BJ (cell line): ENCODE measurements around the gene FAM120AOS.

GRCh38 chr9:92618373-92619183 is 51.4 kb downstream of the IPPK start:
- CAGE, long polyA plus RNA, result no peak
- RRBS, result no CpG with 5 or more reads among the region's 15 CpGs

DNA sequence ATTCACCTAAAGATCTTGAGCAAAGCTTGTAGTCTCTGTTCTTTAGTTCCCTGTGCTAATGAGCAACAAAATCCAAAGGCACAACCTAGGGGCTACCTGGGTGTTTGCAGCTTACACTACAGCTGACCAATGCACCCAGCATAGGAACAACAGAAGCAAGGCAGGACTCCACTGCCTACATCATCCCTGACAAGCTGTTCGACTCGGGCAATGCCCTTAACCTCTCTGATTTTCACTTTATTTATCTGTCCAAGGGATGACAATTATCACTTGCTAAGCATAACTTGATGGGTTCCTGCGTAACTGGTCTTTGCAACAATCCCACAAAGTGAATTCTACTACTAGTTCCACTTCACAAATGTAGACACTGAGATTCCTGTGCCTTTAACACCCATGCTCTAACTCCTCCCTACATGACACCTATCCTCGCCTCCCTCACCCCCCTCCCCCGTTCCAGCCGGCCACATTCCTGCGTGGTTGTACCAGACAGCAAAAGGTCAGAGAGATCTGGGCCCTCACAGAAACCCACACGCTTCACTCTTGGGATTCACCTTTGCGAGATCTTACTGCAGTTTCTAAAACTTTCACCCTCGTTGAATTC is 1.1 kb downstream of the IPPK start:
- CAGE, long polyA plus RNA, result no peak
- RRBS, result no CpG with 5 or more reads among the region's 10 CpGs

DNA sequence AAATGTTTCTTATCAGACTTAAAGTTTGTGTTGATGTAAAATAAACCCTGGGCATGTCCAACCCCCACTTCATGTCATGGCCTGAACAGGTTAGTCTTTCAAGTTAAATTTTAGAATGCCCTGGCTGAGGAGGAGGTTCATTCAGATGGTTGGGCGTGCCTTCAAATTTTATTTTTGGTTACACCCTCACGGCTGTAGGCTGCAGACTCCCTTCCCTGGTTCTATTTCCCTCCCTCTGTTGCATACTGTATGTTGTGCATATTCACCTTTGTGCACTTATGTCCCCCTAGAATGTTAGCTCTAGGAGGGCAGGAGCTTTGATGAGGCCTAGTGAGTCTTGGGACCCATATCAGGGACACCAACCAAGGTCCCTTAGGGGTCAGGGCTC is 5.4 kb upstream of the BICD2 start:
- CAGE, long polyA plus RNA, result no peak
- RRBS, result no CpG with 5 or more reads among the region's 2 CpGs

DNA sequence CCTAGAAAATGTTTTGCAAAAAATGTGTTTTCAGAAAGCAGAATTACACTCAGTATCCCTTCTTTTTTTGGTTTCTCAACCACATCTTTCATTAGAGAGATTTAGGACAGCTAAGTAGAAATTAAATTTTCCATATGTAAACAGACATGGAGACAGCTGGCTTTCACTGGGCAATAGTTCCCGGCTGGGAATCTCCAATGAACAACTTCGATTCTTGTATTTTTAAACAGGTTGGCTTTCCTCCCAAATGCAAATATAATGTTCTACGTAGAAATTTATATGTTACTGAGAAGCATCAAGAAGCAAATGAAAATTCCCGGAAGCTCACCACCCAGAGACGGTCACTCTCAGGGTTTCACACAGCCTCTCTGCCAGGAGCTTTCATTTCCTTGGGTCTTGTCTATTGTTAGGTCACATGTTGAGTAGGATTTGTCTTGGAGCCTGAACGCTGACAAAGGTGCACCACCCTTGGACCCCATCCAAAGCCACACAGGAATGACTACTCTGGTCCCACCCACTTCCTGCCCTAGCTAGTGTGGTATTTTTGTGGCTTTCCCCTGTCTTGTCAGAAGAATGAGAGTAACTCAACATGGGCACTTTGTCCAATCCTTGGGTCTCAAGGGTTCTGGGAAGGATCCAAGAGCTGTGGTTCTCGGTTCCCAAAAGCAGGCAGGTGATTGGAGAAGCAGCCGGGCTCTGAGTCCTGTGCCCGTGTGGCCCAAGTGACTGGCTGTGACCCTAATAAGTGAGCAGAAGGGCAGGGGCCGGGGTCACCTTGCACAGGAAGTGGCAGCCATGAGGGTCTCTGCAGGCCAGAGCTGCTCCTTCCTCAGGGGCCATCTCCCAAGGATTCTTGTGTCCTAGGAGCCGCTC is 6.7 kb downstream of the FGD3 start:
- CAGE, long polyA plus RNA, result no peak
- RRBS, result 66% methylated on average over 5 of the region's 11 CpGs

DNA sequence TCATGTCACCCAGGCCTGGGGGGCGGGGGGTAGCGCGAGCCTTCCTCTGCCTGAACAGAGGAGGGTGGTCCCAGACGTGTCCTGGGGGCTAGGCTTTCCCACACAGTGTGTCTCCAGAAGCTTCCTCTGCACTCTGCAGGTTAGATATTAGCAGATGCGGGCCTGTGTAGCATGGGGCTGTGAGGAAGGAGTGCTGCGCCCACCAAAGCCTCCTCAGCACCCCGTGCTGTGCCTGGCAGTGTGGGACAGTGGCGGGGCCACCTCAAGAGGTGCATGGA is 17.4 kb downstream of the FGD3 start:
- CAGE, long polyA plus RNA, result no peak
- RRBS, result no CpG with 5 or more reads among the region's 8 CpGs

- CAGE, long polyA plus RNA, result no peak
- RRBS, result 15% methylated on average over 2 of the region's 20 CpGs
Measured at GRCh38 chr9:92965081-92965853, 17.9 kb downstream of the FGD3 start.

DNA sequence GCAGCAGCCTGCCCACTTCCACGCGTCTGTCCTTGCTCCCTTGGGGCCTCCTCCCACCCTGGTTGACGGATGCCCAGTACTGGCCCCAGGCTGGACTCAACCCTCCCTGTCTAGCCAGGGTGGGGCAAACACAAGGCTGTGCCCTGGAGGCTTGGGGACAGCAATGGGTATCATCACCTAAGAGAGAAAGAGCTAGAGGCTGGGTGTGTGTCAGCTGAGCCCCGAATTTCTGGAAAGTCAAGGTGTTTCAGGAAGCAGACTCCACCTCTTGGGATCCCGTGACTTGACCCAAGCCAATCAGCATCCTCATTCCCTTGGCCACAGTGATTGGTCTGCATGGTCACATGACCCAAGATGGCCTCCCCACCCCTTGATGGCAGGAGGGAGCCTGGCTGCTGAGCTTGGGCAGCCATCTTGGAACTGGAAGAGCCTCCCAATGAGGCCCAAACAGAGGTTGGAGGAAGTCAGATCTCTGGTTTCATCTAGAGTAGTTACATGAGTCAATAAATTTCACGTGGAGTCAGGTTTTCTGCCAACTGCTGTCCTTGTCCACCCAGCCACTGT is 17.5 kb upstream of the SUSD3 start:
- CAGE, long polyA plus RNA, result no peak
- RRBS, result no CpG with 5 or more reads among the region's 6 CpGs

GRCh38 chr9:93049588-93049927 is 8.9 kb upstream of the SUSD3 start:
- CAGE, long polyA plus RNA, result no peak
- RRBS, result no CpG with 5 or more reads among the region's 4 CpGs

- CAGE, long polyA plus RNA, result no peak
- RRBS, result no CpG with 5 or more reads among the region's 19 CpGs
Measured at GRCh38 chr9:93122564-93123348, 11.3 kb downstream of the NINJ1 start.

- CAGE, long polyA plus RNA, result no peak
- RRBS, result no CpG with 5 or more reads among the region's 16 CpGs
Measured at GRCh38 chr9:93186149-93186896, 2.4 kb downstream of the WNK2 start.

DNA sequence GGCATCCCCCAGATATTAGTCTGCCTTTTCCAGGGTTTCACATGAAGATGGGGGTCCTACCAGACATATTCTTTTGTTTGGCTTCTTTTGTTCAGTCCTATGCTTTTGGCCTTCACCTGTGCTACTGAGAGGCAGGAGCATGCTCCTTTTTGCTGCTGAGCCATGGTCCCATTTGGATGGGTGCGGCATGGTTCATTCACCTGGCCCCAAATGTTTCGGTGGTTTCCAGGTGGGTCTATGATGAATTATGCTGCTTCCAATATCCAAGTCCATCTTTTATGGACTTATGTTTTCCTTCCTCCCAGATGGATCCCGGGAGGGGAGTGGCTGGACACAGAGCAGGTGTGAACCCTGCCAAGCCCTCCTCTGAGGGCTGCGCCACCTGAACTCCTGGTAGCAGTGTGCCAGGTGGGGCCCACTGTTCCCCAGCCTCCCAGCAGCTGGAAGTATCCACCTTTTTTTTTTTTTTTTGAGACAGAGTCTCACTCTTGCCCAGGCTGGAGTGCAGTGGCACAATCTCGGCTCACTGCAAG is 42.8 kb downstream of the WNK2 start:
- CAGE, long polyA plus RNA, result no peak
- RRBS, result no CpG with 5 or more reads among the region's 5 CpGs

DNA sequence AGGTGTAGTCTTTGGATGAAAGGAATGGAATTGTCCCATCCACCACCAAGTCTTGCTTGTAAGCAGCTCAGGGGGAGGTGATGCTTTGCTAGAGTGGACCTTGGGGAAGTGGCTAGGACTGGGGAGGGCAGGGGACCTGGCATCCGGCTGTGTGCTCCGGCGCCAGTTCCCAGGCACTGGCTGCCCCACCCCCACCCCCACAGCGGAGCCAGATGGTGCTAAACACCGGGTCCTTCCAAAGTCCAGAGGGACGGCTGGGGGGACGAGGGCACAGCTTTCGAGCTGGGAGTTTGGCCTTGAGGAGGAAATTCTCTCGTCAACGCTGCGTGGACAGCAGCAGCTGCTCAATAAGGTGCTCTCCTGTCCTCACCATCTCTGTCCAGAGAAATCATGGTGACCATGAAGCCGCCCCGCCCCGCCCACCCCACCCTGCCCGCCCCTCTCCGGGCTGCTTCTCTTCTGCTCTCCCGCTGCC is 115.5 kb downstream of the WNK2 start:
- CAGE, long polyA plus RNA, result no peak
- RRBS, result 41% methylated on average over 6 of the region's 17 CpGs

- CAGE, long polyA plus RNA, result no peak
- RRBS, result 41% methylated on average over 3 of the region's 12 CpGs
Measured at GRCh38 chr9:93342363-93342856, 109.1 kb upstream of the FAM120A start.

GRCh38 chr9:93446704-93447152 is 4.8 kb upstream of the FAM120A start:
- CAGE, long polyA plus RNA, result no peak
- RRBS, result no CpG with 5 or more reads among the region's 3 CpGs

- CAGE, long polyA plus RNA, result start-site peak on the minus strand at chr9:93453546-93453582, 124 and 108 reads in 2 replicates
- RRBS, result 5% methylated on average over 2 of the region's 45 CpGs
Measured at GRCh38 chr9:93452843-93454055, at the start of gene FAM120AOS. TSS of gene FAM120AOS (minus strand) at chr9:93453581.

- CAGE, long polyA plus RNA, result no peak
- RRBS, result no CpG with 5 or more reads among the region's 11 CpGs
Measured at GRCh38 chr9:93581878-93582639, 5.7 kb downstream of the PHF2 start.

GRCh38 chr9:93603671-93604464 is 27.5 kb downstream of the PHF2 start:
- CAGE, long polyA plus RNA, result no peak
- RRBS, result no CpG with 5 or more reads among the region's 9 CpGs

- CAGE, long polyA plus RNA, result no peak
- RRBS, result no CpG with 5 or more reads among the region's 8 CpGs
Measured at GRCh38 chr9:94149595-94150148, 65.4 kb downstream of the PTPDC1 start.

GRCh38 chr9:94332276-94332717 is 3.9 kb upstream of the NUTM2F start:
- CAGE, long polyA plus RNA, result no peak
- RRBS, result no CpG with 5 or more reads among the region's 38 CpGs

DNA sequence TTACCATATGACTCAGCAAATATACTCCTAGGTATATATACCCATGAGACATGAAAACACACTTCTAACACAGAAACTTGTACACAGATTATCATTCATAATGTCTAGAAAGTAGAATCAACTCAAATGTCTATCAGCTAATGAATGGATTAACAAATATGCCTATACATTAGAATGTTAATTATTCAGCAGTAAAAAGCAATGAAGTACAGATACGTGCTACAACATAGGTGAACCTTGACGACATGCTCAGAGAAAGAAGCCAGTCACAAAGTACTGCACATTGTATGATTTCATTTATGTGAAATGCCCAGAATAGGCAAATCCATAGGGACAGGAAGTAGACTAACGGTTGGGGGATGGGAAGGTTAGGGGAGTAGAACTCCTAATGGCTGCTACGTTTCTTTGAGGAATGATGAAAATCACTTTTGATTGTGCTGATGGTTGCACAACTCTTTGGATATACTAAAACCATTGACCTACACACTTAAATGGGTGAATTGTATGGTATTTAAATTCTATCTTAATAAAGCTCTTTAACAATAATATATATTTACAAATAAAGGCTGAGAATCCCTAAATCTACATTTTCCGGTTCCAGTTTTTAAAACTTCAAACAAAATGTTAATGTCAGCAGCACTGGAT is 75.4 kb downstream of the MFSD14B start:
- CAGE, long polyA plus RNA, result no peak
- RRBS, result no CpG with 5 or more reads among the region's 5 CpGs